Adrenal gland (tissue), 7 donors: ENCODE results near the gene SERINC2.

DNA sequence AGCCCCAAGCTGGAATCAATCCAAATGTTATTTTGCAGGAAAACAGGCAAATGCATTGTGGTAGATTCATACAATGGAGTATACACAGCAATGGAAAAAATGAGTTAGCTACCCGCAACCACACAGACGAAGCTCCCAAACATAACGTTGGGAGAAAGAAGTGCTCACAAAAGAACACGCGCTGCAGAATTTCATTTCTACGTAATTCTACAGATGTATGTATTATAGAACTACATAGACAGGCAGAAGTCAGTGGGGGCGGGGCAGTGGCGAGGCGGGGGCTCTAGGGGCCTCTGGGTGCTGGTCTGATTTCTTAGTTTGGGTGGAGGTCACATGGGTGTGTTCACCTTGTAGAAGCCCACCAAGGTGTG is 8.5 kb downstream of the LAPTM5 start:
- PRO-cap, 3 experiments = no peak in any of the 3 experiments
- RAMPAGE, long total RNA, 4 experiments = no peak in any of the 4 experiments
- RRBS = no CpG with 5 or more reads among the region's 9 CpGs

DNA sequence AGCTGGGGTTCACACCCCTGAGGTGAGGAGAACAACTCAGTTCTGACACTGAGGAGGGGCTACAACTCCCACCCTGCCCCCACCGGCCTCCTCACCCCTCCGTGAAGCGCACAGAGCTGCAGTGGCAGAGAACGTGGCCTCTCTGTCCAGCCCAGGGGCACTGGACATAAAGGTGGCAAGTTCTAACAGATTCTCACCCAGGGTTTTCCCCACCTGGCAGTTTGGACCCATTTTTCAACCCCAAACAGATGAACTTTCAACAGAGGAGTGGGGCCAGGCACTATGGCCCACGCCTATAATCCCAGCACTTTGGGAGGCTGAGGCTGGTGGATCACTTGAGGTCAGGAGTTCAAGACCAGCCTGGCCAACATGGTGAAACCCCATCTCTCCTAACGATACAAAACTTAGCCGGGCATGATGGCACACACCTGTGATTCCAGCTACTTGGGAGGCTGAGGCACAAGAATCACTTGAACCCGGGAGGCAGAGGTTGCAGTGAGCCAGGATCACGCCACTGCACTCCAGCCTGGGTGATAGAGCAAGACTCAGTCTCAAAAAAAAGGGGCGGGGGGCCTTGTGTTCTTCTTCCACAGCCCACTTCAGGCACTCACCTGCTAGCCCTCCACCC is 6.3 kb downstream of the LAPTM5 start:
- PRO-cap, 3 experiments = no peak in any of the 3 experiments
- RAMPAGE, long total RNA, 4 experiments = no peak in any of the 4 experiments
- RRBS = no CpG with 5 or more reads among the region's 10 CpGs

- PRO-cap, 3 experiments = no peak in any of the 3 experiments
- RAMPAGE, long total RNA, 4 experiments = no peak in any of the 4 experiments
- RRBS = no CpG with 5 or more reads among the region's 14 CpGs
These were observed 20.9 kb upstream of the LAPTM5 start for GRCh38 chr1:30778174-30779218.

DNA sequence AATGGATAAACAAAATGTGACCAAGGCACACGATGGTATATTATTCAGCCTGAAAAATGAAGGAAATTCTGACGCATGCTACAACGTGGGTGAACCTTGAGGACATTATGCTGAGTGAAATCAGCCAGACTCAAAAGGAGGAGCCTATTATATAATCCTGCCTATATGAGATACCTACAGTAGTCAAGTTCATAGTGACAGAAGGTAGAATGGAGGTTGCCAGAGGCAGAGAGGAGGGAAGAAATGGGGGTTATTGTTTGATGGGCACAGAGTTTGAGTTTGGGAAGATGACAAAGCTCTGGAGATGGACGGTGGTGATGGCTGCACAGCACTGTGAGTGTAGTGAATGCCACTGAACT is 23.0 kb upstream of the LAPTM5 start:
- PRO-cap, 3 experiments = peak in 1 of 3 experiments; most common plus-strand start position 192 of the sequence (in 1)
- RAMPAGE, long total RNA, 4 experiments = no peak in any of the 4 experiments
- RRBS = no CpG with 5 or more reads among the region's 4 CpGs

GRCh38 chr1:30823063-30823550 is 65.5 kb upstream of the LAPTM5 start:
- PRO-cap, 3 experiments = no peak in any of the 3 experiments
- RAMPAGE, long total RNA, 4 experiments = no peak in any of the 4 experiments
- RRBS = no CpG with 5 or more reads among the region's 6 CpGs

GRCh38 chr1:30912817-30913413 is 4.4 kb upstream of the SDC3 start:
- PRO-cap, 3 experiments = peak in 2 of 3 experiments; most common plus-strand start chr1:30913335 (in 1); most common minus-strand start chr1:30913024 (in 1)
- RAMPAGE, long total RNA, 4 experiments = no peak in any of the 4 experiments
- RRBS = 69% methylated on average over 1 of the region's 6 CpGs

- PRO-cap, 3 experiments = no peak in any of the 3 experiments
- RAMPAGE, long total RNA, 4 experiments = no peak in any of the 4 experiments
- RRBS = no CpG with 5 or more reads among the region's 5 CpGs
These were observed 59.7 kb downstream of the PUM1 start for GRCh38 chr1:31005817-31006249.

- PRO-cap, 3 experiments = no peak in any of the 3 experiments
- RAMPAGE, long total RNA, 4 experiments = no peak in any of the 4 experiments
- RRBS = no CpG with 5 or more reads among the region's 2 CpGs
These were observed 55.3 kb downstream of the PUM1 start for GRCh38 chr1:31010188-31010567.

DNA sequence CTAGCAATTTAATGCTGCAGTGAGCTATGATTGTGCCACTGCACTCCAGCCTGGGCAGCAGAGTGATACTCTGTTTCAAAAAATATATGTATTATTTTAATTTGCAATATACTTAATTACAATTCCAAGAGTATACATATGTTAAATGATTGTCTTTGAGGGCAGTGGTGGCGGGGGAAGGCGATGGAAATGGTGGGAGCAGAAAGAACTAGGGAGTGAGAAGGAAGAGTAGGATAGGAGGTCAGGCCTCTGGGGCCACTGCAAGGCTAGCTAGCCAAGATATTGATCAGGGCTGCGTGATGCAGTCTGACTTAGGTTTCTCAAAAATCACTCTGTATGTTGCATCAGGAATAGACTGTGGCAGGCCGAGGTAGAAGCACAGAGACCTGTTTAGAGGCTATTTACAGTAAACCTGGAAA is 21.1 kb upstream of the PUM1 start:
- PRO-cap, 3 experiments = no peak in any of the 3 experiments
- RAMPAGE, long total RNA, 4 experiments = no peak in any of the 4 experiments
- RRBS = no CpG with 5 or more reads among the region's 4 CpGs

DNA sequence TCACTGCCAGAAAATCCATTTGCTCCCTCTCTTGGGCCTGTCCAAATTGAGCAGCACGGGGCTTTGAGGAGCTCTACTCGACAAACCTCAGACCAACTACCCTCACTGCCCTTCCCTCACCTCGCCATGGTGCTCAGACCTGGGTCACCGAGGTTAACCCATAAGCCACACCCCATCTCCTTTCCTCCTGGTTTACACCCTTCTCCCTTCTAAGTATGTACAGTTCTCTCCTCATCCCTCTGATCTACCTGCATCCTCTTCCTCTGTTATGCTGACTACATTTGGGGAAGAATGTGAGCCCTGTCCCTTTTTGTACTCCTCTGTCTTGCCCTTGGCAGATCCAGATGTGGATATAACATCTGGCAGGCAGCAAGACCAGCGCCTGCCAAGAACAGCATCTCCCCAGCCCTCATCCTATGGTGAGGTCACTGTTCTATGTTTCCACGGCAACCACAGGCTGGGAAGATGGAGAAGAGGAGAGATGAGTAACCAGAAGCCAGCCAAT is 3.6 kb upstream of the FABP3 start:
- PRO-cap, 3 experiments = no peak in any of the 3 experiments
- RAMPAGE, long total RNA, 4 experiments = no peak in any of the 4 experiments
- RRBS = no CpG with 5 or more reads among the region's 6 CpGs

DNA sequence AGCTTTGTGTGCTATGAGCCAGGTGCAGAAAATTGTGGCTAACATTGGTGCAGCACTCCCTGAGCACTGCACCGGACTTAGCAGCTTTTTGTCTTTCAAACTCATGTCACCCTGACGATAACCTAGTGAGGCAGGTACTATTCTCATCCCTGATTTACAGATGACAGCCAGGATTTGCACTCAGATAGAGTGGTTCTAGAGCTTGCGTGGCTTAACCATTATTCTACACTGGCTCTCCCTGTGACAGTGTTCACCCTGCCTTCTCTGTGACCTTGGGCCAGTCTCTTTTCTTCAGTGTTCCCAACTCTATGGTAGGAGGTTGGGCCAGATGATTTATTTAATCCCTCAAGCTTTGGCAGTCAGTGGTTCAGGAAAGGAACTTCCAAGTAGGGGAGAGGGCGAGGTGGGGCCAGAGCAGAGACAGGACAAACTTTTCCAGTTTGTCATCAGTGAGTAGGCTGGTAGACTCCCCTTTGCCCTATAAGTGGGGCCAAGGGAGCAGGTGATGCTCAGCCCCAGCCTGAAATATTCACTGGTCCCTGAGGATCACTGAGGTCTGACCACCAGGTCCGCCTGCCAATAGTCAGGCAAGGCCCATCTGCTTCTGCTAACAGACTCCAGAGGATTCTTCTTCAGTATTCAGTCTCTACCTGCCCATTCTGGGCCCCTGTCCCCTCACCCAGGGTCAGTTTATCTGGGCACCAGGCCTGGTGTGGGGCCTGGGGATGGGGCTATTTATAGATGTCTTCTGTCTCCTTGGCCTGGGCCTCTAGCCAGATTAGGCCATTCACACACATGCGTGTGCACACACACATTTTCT is 8.7 kb upstream of the FABP3 start:
- PRO-cap, 3 experiments = no peak in any of the 3 experiments
- RAMPAGE, long total RNA, 4 experiments = no peak in any of the 4 experiments
- RRBS = no CpG with 5 or more reads among the region's 6 CpGs

- PRO-cap, 3 experiments = peak in 3 of 3 experiments; most common plus-strand start chr1:31413213 (in 3); most common minus-strand start chr1:31413475 (in 1)
- RAMPAGE, long total RNA, 4 experiments = start-site peak on the plus strand in 2 of 4 experiments, at chr1:31413229-31413243 at its widest, 28 to 119 reads per replicate
- RRBS = 1% methylated on average over 50 of the region's 84 CpGs
These were observed at the start of gene SERINC2 for GRCh38 chr1:31412825-31413660. SERINC2 (plus strand) TSS chr1:31413213.

DNA sequence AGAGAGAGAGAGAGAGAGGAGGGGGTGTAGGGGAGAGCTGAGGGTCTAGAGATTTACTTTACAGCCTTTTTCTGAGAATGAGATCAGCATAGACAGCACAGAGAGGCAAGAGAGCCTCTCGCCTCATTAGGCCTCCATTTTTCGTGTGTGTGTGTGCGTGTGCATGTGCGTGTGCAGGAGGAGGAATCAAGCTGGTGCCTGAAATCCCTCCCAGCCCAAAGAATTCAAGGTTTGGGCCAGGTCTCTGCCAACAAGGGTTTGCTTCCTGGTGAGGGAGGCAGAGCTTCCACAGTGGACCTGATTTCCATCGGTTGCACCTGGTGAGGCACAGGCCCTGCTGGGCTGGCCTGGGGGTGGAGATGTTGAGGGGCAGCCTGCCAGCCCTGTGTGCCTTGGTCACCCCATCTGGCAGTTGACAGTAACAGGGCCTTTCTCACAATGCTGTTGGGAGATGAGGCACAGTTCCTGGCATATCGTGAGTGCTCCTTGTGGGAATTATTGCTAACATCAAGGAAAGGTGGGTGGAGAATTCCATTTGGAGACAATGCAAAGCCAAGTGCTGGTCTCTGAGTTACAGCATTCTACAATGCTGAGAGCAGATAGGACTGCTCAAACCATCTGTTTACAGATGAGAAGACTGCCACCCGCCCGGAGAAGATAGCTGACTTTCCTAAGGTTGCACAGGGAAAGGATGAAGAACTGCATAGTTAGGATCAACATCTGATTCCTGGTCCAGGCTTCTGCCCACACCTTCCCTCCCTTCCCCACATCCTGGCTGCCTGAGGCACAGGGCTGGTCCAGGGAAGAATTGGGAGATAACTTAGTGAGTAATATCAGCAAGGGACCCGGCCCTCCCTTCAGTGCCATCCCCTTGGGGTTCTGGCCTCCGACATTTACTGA is 1.7 kb downstream of the SERINC2 start:
- PRO-cap, 3 experiments = no peak in any of the 3 experiments
- RAMPAGE, long total RNA, 4 experiments = no peak in any of the 4 experiments
- RRBS = no CpG with 5 or more reads among the region's 10 CpGs

DNA sequence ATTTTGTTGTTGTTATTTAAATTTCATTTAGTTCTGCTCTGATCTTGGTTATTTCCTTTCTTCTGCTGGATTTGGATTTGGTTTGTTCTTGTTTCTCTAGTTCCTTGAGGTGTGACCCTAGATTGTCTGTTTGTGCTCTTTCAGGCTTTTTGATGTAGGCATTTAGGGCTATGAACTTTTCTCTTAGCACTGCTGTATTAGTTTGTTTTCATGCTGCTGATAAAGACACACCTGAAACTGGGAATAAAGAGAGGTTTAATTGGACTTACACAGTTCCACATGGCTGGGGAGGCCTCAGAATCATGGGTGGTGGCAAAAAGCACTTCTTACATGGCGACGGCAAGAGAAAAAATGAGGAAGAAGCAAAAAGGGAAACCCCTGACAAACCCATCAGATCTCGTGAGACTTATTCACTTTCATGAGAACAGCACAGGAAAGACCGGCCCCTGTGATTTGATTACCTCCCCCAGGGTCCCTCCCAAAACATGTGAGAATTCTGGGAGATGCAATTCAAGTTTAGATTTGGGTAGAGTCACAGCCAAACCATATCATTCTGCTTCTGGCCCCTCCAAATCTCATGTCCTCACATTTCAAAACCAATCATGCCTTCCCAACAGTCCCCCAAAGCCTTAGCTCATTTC is 59.3 kb downstream of the SERINC2 start:
- PRO-cap, 3 experiments = no peak in any of the 3 experiments
- RAMPAGE, long total RNA, 4 experiments = no peak in any of the 4 experiments
- RRBS = no CpG with 5 or more reads among the region's 4 CpGs

- PRO-cap, 3 experiments = peak in 3 of 3 experiments; most common plus-strand start chr1:31483602 (in 1); most common minus-strand start chr1:31483448 (in 3)
- RAMPAGE, long total RNA, 4 experiments = no peak in any of the 4 experiments
- RRBS = no CpG with 5 or more reads among the region's 11 CpGs
These were observed 70.4 kb downstream of the SERINC2 start for GRCh38 chr1:31483177-31484055.

DNA sequence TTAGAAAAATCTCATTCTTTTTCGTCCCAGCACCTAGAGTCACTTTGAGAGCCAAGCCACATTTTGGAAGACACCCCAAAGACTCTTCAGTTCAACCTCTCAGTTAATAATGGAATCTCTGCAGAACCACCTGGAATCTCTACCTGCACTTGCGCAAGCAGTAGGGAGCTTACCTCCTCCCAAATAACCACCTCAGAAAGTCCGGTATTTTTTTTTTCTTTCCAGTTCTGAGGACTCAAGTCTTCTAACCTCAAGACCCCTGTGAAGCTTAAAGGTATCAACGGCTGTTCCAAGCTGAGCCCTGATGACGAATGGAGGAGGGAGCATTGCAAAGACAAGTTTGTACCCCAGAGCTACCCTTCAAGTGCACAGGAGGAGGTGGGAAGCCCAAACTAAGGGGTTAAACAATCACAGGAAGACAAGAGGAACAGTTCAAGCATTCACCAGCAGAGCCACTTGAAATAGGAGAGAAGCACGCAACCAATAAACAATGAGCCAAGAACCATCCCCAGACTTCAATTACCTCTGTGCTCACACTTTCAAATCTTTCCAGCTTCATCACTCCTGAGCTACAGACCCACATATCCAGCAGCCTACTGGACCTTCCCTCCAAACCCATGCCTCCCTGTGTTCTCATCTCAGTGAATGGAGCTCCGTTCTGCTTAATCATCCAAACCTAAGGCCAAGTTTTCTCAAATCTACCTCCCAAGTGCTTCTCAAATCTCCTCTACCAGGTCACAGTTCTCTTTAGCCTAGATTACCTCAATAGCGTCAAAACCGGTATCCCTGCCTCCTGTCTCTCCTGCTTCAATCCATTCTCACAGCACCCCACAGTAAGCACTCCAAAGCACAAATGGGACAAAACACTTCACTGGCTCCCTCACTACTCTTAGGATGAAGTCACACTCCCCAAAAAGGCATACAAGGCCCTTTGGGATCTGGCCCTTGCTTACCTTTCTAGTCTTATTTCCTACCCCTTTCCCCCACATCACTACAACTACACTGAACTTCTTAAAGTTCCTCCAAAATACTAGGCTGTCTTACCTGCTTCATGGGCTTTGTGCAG is 3.8 kb downstream of the PEF1 start:
- PRO-cap, 3 experiments = no peak in any of the 3 experiments
- RAMPAGE, long total RNA, 4 experiments = no peak in any of the 4 experiments
- RRBS = no CpG with 5 or more reads among the region's 9 CpGs

DNA sequence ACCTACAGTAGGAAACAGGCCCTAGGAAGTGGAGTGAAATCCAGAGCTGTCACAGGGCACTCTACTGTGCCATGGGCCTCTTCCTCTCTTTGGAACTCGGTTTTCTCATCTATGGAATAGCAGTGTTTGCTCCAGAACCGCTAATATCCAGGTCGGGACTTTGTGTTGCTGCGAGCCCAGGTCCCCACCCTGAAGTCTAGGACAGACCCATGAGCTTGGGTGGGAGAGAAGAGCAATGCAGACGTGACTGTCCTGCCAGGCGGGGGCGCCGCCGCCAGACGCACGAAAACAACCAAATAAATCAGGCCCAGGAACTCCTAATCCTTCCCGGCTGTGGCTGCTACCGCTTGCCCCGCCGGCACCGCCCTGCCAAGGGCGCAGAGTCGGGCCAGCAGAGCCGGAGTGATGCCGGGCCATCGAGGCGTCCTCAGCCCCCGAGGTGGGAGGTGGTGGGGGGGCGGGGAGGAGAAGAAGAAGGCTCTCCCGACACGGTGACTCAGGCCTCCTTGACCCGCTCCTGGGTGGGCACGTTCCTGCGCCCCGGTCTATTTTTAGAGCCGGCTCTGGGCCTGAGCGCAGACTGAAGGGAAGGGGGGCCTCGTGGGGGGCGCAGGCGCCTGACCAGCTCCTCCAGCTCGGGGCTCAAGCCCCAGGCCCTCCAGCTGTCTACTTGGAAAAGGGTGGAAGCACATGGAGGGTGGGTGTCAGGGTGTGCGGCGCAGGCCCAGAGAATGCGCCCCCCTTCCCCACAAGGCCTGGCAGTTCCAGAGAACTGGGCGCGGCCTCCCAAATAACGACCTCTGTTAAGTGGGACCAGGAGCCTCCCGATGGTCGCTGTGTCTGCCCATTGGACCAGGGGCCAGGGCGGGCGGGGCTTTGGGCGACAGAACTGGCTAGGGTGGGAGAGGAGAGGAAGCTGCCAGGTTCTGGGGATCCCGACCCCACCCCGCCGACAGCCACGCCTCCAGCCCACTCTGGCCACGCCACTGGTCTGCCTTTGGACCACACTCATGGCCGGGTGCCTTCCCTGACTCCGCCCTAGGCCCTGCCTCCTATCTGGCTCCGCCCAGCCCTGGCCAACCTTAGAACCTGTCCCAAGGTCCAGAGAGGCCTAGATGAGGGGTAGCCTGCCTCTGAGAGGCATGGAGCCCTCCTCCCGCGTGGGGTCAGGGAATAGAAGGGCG is 10.8 kb upstream of the COL16A1 start:
- PRO-cap, 3 experiments = peak in 3 of 3 experiments; most common plus-strand start position 1,114 of the sequence (in 3); most common minus-strand start position 379 of the sequence (in 2)
- RAMPAGE, long total RNA, 4 experiments = start-site peak on the minus strand in 1 of 4 experiments, centred at position 775 of the sequence, 7 reads per replicate
- RRBS = 24% methylated on average over 5 of the region's 58 CpGs

GRCh38 chr1:31753915-31754689 is 10.0 kb downstream of the ADGRB2 start:
- PRO-cap, 3 experiments = no peak in any of the 3 experiments
- RAMPAGE, long total RNA, 4 experiments = no peak in any of the 4 experiments
- RRBS = 88% methylated on average over 6 of the region's 23 CpGs

DNA sequence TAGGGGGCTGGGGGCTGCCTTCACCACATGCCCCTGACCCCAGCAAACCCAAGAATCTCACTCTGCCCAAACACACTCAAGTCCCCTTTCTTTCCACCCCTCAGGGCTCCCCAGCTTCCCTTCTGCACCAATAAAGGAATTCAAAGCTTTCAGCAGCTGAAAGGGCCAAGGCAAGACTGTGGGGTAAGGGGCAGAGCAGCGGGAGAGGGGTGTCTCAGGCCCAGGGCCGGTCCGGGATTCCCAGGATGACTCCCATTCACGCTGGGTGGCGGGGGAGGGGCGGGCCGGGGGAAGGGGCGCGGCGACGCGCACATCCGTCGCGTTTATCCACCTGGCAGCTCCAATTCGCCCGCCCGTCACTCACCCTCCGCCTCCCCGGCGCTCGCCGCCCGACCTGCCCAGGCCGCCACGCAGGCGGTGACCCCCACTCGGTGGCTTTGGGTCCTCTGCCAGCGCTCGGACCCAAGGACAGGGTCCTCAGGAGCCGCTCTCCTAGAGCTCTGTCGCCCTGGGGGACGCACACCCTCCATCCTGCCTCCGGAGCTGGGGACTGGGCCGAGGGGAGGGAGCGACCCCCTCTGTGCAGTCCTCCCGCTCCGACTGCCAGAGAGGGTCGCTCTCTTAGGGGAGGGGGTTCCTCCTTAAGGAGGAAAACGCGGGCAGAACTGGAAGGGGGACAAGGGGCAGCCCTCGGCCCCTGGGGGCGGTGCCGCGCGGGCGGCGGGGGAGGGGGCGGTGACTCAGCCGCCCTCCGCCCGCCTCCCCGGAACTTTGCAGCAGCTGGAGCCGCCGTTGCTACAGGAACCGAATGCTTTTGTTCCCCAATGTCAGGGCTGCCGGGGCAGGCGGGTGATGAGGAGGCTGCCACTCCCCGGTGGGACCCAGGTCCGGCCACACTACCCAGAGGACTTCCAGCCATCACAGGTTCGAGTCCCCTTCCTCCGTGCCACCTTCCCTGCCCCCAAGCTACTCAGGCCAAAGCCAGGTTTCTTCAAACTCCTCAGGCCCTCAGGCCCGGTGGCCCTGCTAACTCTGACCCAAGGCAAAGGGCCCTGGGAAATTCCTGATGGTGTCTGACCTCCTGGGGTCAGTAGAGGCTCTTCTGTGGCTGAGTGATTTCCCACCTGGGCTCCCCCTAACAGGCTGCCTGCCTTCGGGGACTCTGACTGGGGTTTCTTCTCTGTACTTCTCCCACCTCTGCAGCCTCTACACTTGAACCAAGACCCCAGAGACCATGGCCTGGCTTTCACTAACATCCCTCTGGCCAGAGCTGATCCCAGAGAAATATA is 3.4 kb downstream of the ADGRB2 start:
- PRO-cap, 3 experiments = no peak in any of the 3 experiments
- RAMPAGE, long total RNA, 4 experiments = start-site peak on the minus strand in 2 of 4 experiments, centred at positions 697 to 698 of the sequence, 9 to 17 reads per replicate
- RRBS = 6% methylated on average over 22 of the region's 64 CpGs

DNA sequence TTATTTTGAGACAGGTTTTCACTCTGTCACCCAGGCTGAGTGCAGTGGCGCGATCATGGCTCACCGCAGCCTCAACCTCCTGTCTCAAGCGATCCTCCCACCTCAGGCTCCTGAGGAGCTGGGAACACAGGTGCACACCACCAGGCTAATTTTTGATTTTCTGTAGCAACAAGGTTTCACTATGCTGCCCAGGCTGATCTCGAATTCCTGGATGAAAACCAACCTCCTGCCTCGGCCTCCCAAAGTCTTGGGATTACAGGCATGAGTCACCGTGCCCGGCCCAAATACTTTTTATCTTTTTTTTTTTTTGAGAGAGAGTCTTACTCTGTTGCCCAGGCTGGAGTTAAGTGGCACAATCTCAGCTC is 15.5 kb downstream of the PTP4A2 start:
- PRO-cap, 3 experiments = no peak in any of the 3 experiments
- RAMPAGE, long total RNA, 4 experiments = no peak in any of the 4 experiments
- RRBS = no CpG with 5 or more reads among the region's 8 CpGs